Bronchus fibroblast of lung (primary cell): ENCODE results near the gene MTF2.

- RAMPAGE, long total RNA = no peak
Observed at GRCh38 chr1:93079176-93080230, at the start of gene MTF2. Gene MTF2, plus strand, starts transcription at chr1:93079283.

- RAMPAGE, long total RNA = no peak
Observed at GRCh38 chr1:93147794-93148830, 32.1 kb downstream of the TMED5 start.

DNA sequence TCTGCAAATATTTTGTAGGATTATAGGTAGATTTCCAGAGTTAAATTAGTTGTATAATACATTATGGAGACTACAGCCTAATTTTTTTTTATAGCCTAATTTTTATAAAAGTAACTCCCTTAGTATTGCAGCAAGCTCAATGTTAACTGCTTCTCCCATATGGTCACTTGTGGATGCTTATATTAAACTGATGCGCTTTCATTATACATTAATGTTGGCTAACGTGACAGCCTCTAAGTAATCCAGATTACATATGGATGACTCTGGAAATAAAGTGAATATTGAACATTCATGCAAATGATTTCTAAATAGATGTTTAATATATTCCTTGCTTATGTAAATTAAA is 14.8 kb upstream of the DR1 start:
- RAMPAGE, long total RNA = no peak

DNA sequence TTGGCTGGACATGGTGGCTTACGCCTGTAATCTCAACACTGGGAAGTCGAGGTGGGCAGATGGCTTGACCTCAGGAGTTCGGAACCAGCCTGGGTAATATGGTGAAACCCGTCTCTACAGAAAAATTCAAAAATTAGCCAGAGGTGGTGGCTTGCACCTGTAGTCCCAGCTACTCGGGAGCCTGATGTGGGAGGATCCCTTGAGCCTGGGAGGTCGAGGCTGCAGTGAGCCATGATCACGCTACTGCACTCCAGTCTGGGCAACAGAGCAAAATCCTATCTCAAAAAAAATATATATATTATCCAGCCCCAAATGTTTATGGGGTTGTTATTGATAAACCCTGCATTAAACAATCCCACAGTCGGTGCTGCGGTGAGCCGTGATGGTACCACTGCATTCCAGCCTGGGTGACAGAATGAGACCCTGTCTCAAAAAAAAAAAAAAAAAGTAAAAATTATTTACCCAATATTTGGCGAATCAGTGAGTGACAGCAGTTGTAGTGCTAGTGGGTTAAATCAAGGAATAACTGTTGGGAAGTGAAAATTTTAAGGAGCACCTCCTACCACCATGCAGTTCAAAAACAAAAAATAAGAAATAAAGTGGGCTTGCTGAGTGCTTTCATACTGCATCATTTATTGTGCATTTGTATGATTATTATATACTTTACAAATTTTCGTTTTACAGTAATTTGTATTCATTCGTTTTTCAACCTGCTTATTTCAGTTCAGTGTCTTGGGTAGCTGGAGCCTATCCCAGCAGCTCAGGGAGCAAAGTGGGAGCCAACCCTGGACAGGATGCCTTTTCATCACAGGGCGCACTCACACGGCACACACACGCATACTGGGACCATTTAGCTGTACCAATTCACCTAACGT is 21.2 kb downstream of the DR1 start:
- RAMPAGE, long total RNA = no peak

DNA sequence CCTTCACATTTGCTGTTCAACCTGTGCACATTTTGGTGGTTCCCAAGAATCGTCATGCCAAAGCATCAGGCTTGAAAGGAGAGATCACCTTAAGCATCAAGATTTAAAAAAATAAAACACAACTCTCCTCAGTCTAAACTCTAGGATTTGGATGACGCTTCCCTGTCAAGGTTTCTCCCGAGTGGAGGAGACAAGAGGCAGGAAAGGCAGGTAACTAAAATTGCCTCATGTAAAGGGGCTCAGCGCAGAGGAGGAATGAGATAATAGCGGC is 446 bp upstream of the FNBP1L start:
- RAMPAGE, long total RNA = no peak

GRCh38 chr1:93473605-93474204 is 25.8 kb downstream of the FNBP1L start:
- RAMPAGE, long total RNA = no peak

- RAMPAGE, long total RNA = no peak
Observed at GRCh38 chr1:93582826-93583605, 98.6 kb downstream of the BCAR3 start.

- RAMPAGE, long total RNA = no peak
Observed at GRCh38 chr1:93591616-93592869, 89.6 kb downstream of the BCAR3 start.

- RAMPAGE, long total RNA = no peak
Observed at GRCh38 chr1:93818214-93818589, 60.8 kb downstream of the DNTTIP2 start.

- RAMPAGE, long total RNA = no peak
Observed at GRCh38 chr1:94038299-94038958, 82.5 kb downstream of the ABCA4 start.

GRCh38 chr1:94045220-94046070 is 75.5 kb downstream of the ABCA4 start:
- RAMPAGE, long total RNA = no peak

GRCh38 chr1:94068569-94069302 is 52.2 kb downstream of the ABCA4 start:
- RAMPAGE, long total RNA = no peak

GRCh38 chr1:94069357-94070083 is 51.4 kb downstream of the ABCA4 start:
- RAMPAGE, long total RNA = no peak

- RAMPAGE, long total RNA = no peak
Observed at GRCh38 chr1:94209334-94209863, 28.0 kb downstream of the ARHGAP29 start.

DNA sequence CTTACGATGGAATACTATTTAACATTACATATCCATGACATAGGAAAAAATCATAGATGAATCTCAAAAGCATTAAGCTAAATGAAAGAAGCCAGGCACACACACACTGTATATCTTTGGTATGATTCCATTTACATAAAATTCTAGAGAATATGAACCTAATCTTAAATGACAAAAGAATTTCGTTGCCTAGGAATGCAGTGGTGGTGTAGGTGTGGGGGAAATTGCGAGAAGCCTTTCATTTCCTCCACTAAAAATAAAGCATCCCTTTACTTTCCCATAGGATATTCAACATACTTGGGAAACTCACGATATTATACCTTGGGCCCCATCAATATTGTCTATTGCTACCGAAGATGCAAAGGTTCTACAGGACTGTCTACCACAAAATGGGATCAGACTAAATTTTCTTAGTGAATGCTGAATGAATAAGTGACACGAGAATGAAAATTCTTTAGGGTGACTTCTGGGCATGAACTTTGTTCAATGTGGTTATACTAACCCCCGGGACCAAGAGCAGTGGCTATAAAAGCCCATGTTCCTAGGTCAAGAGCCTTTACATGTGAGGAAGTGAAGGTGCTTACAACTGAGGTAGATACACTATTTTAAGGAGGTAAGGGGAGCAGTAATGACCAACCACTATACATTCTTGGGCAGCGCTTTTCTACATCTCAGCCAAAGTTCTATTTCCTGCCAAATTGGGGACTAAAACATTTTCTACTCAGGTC is 8.1 kb upstream of the ARHGAP29 start:
- RAMPAGE, long total RNA = no peak

GRCh38 chr1:94247066-94248202 is 10.1 kb upstream of the ARHGAP29 start:
- RAMPAGE, long total RNA = no peak

DNA sequence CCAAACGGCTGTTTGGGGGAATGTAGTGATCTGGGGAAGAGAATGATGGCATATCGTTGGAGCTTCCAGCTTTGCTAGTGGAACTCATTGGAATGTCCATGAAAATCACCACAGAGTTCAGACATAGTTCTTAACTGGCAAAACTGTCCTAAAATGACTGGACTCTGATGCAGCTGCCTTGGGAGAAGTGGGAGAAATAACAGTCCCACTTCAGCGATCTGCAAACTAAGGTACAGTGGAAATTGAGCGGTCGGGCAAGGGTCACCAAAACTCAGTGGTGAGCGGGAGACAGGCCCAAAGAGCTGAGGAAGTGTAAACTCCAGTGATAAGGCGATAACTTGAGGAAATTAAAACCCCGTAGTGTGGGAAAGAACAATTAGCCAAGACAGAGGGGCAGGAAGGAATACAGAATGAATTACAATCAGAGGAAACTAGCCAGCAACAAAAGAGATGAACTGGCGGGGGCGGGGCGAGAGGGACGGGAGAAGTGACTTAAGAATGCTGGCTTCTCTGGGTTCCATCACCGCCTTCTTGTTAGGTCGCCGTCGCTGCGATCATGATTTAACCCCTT is 89.8 kb upstream of the ARHGAP29 start:
- RAMPAGE, long total RNA = no peak

- RAMPAGE, long total RNA = no peak
Observed at GRCh38 chr1:94359055-94359643, 59.0 kb upstream of the ABCD3 start.

DNA sequence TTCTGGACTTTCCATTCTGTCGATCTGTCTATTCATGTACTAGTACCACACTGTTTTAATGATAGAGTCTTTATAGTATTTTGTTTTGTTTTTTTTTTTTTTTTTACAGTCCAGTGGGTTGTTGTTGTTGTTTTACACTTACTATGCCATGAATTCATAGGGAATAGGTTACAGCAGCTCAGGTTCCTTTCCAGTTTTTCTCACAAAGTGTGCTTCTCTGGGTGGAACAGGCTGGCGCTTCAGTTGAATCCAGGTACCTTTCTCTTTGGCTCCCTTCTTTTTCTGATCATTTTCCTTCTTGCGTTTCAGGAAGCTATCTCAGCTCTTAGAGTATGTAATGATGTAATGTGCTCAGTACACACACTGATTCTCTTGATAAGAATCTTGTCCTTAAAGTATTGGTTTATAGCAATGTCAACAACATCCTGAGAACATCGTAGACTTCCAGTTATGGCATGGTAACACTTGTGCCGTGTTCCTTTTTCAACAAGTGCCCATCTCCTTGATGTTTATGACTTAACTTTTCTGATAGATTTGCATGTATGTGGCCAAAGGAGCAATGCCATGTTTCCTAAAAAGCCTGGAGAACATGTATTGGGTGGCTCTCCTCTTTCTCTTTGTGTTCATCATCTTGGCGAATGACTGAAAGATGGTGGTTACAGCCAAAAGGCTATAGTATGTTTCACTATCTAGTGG is 11.8 kb upstream of the ABCD3 start:
- RAMPAGE, long total RNA = no peak

- RAMPAGE, long total RNA = no peak
Observed at GRCh38 chr1:94553165-94553735, 11.7 kb upstream of the F3 start.